Sciatic nerve (tissue), 1 donor: ENCODE data around the genes RBPJ, ARAP2 and PGM2.

DNA sequence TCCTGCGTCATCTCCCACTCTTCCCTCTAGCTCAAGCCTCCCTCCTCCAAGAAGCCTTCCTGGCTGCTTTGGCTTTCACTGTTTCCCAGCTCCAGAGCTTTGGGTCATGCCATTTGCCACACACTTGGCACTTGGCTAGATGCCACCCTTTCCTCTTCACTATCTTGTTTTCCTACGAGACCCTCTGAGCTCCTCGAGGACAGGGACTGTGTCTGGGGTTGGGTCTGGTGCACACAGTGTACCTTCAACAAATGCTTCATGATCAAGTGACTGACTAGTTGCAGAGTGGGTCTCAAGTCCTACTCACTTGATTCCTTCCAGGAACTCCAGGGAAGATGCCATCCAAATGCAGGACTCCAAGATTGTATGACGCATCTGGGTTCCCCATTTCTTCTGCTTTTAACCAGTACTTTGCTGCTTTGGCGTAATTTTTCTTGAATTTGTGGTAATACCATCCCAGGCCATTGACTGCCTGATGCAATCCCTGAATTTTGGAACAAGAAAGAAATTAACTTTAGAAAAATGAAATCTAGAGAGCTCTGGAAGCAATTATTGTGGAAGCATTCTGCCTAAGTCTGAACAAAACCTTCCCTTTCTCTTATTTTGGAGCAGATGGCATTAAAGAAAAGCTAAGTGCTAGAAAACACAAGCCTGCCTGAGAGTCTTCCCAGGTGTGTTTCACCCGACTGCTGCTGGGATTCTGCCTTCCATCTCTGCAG lies 80.7 kb downstream of the SEL1L3 start:
- PRO-cap, result no peak

GRCh38 chr4:25912915-25913929 lies 798 bp upstream of the SMIM20 start:
- PRO-cap, result no peak

- PRO-cap, result no peak
Measured at GRCh38 chr4:26144953-26145472, 175.8 kb upstream of the RBPJ start.

- PRO-cap, result no peak
Measured at GRCh38 chr4:26163294-26163796, 157.5 kb upstream of the RBPJ start.

GRCh38 chr4:26319460-26319907 lies 1.3 kb upstream of the RBPJ start:
- PRO-cap, result bidirectional peak, plus-strand start at chr4:26319790, minus-strand start at chr4:26319543

- PRO-cap, result bidirectional peak, plus-strand start at chr4:26320413, minus-strand start at chr4:26320263; bidirectional peak, plus-strand start at chr4:26321014, minus-strand start at chr4:26320634
Measured at GRCh38 chr4:26320109-26321179, at the start of gene RBPJ. Gene RBPJ, plus strand, starts transcription at chr4:26321014.

GRCh38 chr4:26576514-26576876 lies 7.4 kb upstream of the TBC1D19 start:
- PRO-cap, result no peak

GRCh38 chr4:26829398-26829873 lies 31.2 kb upstream of the STIM2 start:
- PRO-cap, result no peak

- PRO-cap, result no peak
Measured at GRCh38 chr4:27075609-27076129, 215.0 kb downstream of the STIM2 start.

DNA sequence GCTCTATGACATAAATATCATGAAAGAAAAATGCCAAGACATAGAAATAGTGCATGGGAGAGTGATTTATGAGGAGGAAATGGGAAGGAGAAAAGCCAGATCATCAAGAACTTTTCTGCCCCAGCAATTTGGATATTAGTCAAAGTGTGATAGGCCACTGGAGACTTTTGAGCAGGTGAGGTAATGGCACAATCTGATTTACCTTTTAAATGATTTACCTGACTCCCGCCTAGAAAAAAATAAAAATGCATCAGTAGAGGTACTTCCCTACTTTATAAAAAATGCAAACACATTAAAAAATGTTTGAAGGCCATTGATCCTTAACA lies 688.2 kb upstream of the PCDH7 start:
- PRO-cap, result no peak

GRCh38 chr4:33774313-33774671 lies 2470.0 kb downstream of the ARAP2 start:
- PRO-cap, result unidirectional peak, plus-strand start at chr4:33774414

DNA sequence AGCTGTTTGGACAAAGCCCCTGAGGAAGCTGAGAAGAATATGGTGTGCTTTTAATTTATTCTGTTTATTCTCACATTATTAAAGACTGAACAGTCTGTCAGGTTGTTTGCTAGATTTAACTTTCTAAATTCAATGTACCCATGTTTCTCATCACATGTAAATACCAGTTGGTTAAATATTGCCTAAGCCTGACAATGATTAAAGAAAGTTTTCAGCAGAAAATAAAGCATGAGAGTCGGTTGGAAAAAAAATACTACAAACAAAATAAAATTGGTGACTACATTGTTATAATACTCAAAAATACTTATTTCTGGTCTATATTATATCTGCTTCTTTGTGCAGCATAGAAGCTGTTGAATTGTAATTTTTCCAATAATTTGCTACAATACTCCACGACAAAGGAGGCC lies 1974.7 kb downstream of the ARAP2 start:
- PRO-cap, result no peak

DNA sequence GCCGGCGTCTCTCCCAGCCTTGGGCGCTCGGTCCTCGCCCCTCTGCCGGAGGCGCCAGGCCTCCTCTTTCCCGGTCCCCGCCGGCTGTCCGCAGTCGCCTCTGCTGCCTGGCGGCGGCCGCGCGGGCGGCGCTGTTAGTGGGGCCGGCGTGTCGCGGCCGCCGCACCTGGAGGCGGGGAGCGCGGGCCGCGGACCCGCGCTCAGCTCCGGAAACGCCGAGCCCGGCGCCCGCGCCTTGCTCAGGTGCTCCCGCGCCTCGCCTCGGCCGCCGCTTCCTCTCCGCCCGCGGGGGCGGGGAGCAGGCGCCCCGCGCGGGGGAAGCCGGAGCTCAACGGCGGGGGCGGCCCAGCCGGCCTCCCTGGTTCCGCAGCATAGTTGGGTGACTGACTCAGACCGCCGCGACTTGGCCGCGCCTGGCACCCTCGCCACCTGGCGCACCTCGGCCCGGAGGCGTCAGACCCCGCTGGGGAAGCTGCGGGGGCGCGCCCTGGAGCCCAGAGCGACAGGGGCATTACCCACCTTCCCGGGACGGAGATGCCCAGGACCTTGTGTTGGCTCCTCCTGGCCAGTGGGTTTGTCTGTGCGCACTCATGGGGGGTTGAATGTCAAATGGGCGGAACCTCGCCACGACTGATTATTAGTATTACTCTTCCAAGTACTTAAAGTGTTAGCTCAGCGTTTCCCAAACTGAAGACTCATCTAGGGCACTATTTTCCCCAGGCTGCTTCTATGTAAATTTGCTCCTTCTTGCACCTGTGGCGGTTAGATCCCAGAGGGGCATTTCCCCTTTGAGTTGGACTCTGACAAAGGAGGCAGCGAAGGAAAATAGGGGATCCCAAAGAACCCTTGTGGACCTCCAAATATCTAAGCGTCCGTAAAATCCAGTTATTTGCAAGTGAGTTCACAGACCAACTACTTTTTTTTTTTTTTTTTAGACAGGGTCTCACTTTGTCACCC lies at the start of gene ARAP2:
ARAP2 (minus strand) TSS at position 278 of the 957 bp plus-strand sequence.
- PRO-cap, result bidirectional peak, plus-strand start at position 391 of the sequence, minus-strand start at position 278 of the sequence; bidirectional peak, plus-strand start at position 518 of the sequence, minus-strand start at position 536 of the sequence

DNA sequence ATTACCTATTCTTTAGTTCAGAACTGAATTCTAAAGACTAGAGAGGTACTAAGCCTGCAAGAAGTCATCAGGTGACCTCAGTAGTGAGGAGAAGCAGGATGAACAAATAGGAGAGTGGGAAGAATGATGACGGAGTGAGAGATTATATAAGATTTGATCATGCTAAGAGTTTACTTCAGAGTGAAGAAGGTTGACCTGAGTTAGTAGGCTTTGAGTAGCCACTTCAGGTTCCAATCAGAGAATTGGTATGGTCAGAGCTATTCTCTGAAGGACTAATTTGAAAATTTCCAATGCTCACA lies 1.6 kb downstream of the DTHD1 start:
- PRO-cap, result no peak

- PRO-cap, result no peak
Measured at GRCh38 chr4:36386353-36386692, 104.9 kb downstream of the DTHD1 start.

DNA sequence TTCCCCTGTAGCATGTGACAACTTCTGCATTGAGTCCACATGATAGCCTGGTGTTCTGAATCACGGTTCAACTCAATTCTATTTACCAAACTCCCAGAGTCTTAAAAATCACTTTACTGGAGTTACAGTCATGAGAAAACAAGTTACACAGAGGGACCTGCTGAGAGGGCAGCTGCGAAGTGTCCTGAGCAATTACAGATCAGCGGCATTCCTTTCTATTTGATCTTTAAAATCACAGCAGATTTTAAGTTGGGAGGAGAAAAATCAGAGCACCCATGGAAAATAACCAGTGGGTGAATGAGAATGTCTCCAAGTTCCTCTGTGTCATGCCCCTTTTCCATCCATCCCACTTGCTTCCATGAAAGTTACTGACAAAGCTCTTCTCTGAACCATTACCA lies 46.4 kb upstream of the NWD2 start:
- PRO-cap, result no peak

DNA sequence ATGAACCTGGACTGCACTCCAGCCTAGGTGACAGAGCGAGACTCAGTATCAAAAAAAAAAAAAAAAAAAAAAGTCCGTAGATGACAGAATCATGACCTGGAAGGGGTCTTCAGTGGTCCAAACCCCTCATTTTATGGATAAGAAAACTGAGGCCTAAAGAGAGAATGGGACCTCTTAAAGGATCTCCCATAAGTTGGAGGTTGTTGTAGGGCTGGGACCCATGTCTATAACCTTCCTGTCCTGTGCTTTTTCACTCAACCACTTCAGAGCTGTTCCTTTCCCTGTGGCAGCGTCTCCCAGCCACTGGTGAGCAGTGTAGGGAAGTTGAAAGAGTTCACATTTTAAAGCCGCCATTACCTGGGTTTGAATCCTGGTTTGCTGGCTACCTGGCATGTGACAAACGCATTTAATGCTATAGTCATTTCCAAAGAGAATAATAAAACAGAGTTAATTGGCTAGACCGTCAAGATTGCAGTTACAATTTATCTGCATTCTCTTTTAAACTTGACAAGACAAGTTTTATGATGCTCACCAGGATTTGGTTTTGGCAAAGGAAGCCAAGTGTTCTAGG lies 9.3 kb downstream of the C4orf19 start:
- PRO-cap, result no peak

DNA sequence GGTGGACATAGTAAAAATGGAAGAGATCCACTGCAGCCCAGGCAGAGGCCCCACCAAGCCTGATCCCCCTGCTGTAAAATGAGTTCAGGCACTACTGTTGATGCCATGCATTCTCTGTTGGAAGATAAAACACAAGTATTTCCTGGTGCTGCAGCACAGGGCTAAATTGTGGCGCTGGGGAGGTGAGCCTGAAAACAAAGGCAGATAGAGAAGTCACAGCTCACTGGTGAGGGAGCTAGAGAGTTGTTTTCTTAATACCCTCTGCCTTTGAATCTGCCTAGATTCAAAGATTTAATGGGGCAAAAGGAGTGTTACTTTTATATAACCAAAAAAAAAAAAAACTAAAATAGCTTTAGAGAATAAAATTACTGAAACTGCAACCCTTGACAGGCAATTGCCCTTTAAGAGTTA lies 9.8 kb downstream of the C4orf19 start:
- PRO-cap, result no peak

DNA sequence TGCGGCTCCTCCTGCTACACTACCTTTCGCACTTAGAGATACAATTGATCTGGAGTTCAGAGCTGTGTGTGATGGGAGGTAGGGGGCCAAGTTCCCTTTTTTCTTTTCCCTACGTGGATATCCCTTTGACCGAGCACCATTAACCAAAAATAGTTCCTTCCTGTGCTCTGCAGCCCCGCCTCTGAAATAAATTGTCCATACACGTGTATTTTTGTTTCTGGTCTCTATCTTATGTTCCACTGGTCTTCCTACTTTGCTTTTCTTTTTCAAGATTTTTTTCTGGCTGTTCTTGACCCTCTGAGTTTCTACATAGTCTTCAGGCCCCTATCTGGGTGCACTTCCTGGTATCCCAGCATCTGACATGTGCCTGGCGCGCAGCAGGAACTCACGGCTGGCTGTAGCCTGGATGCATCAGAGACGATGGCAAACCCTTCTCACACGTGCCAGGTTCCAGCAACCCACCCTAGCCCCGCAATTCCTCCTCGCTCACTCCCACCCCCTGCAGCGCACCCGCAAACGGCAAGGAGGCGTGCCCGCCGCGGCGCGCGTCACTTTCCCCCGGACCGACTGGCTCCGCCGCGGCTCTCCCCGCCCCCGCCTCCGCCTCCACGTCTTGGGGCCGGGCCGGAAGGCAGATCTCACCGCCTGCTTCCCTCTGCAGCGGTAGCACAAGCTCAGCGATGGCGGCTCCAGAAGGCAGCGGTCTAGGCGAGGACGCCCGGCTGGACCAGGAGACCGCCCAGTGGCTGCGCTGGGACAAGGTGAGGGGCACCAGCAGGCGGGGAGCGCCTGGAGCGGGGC lies at the start of gene PGM2:
PGM2 (plus strand) TSS at position 634 of the 801 bp plus-strand sequence.
- PRO-cap, result unidirectional peak, minus-strand start at position 150 of the sequence; bidirectional peak, plus-strand start at position 355 of the sequence, minus-strand start at position 150 of the sequence; bidirectional peak, plus-strand start at position 666 of the sequence, minus-strand start at position 500 of the sequence

- PRO-cap, result unidirectional peak, minus-strand start at chr4:37891739
Measured at GRCh38 chr4:37891528-37892147, 754 bp downstream of the TBC1D1 start.